Measurements from ENCODE around the gene FAM3B.

DNA sequence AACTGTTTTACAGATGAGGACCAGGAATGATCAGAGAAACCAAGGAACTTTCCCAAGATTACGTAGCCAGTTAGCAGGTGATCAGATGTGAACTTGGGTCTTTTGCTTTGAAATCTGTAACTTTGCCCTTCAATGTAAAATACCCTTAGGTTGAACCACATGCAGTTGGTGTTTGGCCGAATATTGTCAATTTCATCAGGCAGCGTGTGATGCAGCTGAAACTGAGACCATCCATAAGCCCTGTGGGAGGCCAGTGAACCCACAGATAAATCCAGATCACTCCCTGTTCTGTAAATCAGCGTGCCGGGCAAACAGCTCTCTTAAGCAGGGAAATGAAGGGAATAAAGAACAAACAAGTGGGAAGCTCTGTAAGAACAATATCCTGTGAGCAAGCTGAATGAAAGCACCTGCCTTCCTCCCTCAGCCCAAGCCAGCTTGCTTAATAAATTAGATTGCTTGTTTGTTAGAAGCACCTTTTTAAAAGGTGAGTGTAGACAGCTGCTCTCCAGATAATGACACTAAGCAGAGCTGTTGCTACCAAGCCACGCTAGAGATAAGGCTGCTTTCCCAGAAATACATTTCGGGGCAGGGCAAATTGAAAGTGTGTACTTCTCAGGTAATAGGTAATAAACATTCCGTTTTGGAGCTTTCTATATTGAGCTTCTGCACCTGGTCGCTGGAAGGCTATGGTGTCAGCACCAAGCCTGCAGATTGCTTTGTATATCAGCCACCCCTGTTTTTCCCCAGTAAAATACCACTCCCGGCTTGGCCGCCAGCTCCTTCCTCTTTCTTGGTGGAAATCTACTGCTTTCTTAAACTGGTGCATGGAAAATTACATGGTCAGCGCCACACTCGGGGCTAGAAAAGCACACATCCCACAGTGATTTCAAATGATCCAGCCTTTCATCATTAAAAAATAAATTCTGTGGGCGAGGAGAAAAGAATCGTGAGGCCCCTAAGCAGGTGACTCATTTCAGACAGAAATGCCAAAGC is 151.1 kb downstream of the ETS2 start:
- RAMPAGE, long total RNA = no peak
- RRBS = no CpG with 5 or more reads among the region's 15 CpGs

DNA sequence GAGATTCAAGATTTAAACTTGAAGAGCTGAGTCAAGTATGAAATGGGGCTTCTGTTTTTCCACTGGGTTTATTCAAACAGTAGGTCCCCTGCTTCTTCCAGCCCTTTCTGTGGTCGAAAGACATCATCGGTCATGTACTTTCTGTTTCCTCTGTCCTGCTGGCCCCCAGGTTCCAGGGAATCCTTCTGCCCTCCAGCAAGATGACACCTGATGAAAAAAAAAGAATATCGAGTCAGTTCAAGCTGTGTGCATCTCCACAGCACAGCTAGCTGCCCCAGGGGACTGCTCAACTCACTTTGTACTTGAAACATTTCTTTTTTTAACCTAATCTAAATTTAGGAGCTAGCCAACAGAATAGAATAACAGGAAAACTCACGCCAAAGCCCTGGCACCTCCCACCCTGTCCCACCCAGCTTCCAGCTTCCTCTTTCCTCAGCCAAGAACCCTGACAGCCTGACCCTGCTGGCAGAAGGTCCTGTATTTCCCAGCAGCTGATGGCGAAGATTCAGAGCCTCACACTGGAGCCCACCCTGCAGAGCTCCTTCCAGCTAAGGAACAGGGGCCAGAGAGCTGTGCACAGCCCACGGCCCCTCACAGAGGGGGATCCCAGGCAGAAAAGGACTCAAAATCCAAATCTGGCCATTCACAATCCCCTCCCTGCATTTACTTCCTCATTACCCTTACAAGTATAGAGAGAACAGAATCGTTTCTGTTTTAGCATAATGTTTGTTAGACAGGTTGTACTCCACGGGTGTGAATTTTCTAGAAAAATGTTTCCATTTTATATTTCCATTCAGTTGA is 176.5 kb downstream of the PSMG1 start:
- RAMPAGE, long total RNA = no peak
- RRBS = no CpG with 5 or more reads among the region's 8 CpGs

- RAMPAGE, long total RNA = no peak
- RRBS = no CpG with 5 or more reads among the region's 4 CpGs
Observed at GRCh38 chr21:39311281-39311480, 2.3 kb downstream of the BRWD1 start.

- RAMPAGE, long total RNA = no peak
- RRBS = 3% methylated on average over 2 of the region's 30 CpGs
Observed at GRCh38 chr21:39312936-39313151, 588 bp downstream of the BRWD1 start.

- RAMPAGE, long total RNA = no peak
- RRBS = no CpG with 5 or more reads among the region's 11 CpGs
Observed at GRCh38 chr21:39536000-39536446, 76.7 kb upstream of the B3GALT5 start.

- RAMPAGE, long total RNA = no peak
- RRBS = no CpG with 5 or more reads among the region's 2 CpGs
Observed at GRCh38 chr21:40684777-40685270, 162.1 kb downstream of the DSCAM start.

DNA sequence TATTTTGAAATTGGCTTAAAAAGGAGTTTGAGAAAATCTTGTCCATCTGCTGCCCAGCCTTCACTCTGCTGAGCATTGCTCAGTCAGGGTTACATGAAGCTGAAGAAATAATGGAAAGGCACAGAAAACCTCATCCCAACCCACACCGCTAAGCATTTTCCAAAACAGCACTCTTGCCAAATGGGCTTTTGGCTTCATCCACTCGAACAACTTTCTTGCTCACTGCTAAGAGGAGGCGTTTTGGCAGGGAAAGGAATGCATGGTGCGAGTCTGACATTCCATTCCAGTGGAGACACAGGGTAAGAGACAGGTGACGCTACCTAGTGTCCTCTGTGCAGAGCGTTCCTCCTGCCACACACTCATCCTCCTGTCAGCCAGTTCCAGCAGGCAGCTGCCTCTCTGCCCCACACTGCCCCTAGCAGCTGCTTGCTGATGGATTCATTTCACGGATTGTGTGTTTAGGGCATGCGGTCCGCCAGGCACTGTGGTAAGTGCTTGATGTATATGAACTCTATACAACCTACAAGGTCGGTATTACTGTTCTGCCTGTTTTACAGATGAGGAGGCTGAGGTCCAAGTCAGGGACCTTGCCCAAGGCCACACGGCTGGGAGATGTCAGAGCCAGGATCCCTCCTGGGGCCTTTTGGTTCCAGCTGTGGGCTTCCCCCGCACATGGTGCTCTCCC is 25.8 kb upstream of the BACE2 start:
- RAMPAGE, long total RNA = no peak
- RRBS = no CpG with 5 or more reads among the region's 12 CpGs

DNA sequence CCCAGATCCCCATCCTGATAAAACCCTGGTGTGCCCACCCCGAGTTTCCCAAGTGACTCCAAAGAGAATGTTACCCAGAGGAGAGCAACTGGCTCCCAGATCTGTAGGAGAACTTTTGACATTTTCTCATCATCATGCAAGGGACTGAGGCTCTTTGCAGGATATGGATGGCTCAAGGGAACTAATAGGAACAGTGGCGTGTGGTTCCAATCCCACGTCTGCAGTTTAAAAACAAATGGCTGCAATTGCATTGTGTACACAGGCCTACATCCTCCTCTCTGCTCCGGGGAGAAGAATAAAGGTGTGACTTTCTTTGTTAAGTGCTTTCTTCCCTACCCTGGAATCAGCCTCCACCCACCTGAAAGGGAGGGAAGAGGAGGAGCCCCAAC is 12.0 kb upstream of the BACE2 start:
- RAMPAGE, long total RNA = no peak
- RRBS = no CpG with 5 or more reads among the region's 4 CpGs

DNA sequence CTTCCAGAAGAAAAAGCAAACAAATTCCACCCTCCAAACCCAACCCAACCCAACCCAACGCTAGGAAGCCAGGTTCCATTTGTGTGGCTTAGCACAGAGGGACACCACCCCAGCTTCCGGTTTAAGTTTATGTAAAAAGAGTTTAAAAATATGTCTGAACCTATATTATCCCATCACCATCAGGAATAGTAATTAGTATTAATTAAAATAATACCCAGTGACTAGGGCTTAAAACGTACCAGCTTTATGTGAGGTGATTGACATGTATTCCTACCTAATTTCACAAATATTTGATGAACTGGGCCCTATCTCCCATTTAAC is 11.6 kb upstream of the BACE2 start:
- RAMPAGE, long total RNA = no peak
- RRBS = no CpG with 5 or more reads among the region's 3 CpGs

DNA sequence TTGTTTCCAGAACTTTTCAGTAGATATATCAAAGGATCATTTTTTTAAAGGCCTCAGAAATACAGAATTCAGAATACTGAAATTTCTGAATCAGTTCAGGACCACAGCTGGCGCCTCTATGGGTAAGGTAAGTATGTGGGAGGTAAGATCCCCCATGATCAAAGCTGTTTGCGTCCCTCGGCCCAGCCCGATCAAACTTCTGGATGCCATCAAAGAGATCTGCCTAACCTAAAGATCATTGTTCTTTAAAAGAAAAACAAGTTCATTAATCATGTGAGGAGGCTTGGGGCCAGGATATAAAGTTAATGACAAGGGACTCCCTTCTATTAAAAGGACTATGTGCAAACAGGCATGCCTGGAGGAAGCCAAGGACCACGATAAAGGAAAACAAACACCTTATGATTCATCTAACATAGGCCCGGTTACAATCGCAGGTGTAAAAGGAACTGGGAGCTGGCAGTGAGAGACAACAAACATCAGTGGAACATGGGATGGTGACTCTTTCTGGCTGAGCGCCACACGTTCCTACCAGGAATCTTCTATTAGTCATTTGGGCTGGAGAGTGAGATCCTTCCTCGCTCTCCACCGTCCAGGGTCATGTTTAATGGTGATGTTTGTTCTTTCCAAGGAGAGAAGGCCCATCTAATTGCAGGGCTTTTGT is 2.8 kb upstream of the BACE2 start:
- RAMPAGE, long total RNA = no peak
- RRBS = no CpG with 5 or more reads among the region's 11 CpGs

DNA sequence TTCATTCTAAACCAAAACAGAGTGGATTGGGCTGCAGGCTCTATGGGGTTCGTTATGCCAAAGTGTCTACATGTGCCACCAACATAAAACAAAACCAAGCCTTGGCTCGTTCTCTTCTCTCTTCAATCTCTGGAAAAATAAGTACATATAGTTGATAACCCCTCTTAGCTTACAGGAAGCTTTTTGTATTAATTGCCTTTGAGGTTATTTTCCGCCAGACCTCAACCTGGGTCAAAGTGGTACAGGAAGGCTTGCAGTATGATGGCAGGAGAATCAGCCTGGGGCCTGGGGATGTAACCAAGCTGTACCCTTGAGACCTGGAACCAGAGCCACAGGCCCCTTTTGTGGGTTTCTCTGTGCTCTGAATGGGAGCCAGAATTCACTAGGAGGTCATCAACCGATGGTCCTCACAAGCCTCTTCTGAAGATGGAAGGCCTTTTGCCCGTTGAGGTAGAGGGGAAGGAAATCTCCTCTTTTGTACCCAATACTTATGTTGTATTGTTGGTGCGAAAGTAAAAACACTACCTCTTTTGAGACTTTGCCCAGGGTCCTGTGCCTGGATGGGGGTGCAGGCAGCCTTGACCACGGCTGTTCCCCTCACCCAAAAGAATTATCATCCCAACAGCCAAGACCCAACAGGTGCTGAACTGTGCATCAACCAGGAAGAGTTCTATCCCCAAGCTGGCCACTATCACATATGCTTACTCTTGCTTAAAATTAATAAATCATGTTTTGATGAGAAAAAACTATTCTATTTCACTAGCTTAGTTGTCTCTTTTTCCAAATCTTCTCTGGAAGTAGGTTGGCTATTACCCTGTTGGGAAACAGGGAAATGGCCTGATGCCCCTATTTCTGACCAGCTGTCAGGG is 40.5 kb upstream of the FAM3B start:
- RAMPAGE, long total RNA = no peak
- RRBS = no CpG with 5 or more reads among the region's 7 CpGs

GRCh38 chr21:41316028-41317354 is at the start of gene FAM3B:
FAM3B (plus strand) TSS chr21:41316801.
- RAMPAGE, long total RNA = no peak
- RRBS = 5% methylated on average over 19 of the region's 75 CpGs

- RAMPAGE, long total RNA = no peak
- RRBS = no CpG with 5 or more reads among the region's 10 CpGs
Observed at GRCh38 chr21:41322046-41322636, 5.5 kb downstream of the FAM3B start.

DNA sequence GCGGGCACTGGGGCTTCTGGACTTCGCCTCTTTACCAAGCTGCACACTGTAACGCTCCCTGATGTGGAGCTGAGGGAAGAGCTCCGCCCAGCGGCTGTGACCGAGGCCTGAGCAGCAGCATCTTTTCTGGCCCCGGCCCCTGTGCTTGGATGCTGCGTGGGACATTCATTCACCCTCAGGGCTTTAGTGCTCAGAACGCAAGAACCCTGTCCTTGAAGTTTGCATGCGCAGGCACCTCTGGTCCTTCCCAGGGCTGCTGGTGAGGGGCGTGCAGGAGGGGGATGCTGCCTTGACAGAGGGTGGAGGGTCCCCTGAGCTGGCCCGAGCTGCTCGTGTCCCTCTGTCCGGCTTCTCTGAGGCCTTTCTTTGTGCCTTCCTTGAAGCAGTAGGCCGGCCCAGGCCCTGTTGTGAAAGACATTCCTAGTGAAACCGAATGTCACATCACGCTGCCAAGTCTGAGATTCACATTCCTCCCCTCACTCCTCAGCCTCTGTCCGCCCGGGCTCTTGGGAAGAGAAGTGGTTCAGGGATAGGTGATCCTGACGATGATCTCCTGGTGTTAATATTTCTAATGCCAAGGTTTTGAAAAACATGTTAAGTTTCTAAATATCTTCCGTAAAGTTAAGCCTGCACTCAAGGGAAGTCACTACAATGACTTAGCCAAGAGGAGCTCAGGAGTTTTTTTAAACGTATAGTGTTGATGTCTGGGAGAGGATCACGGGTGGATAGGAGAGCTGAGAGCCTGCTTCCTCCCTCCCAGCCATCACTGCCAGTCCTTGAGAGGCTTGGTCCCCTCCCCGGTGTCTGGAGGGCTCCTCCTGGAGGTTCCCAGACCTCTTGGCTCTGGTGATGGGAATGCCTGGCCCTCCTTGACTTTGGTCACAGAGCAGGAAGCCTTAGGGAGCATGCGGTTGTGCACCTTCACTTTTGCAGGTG is 1.2 kb upstream of the MX2 start:
- RAMPAGE, long total RNA = no peak
- RRBS = 15% methylated on average over 4 of the region's 25 CpGs

GRCh38 chr21:41598678-41599424 is 90.9 kb upstream of the TMPRSS2 start:
- RAMPAGE, long total RNA = no peak
- RRBS = no CpG with 5 or more reads among the region's 19 CpGs

DNA sequence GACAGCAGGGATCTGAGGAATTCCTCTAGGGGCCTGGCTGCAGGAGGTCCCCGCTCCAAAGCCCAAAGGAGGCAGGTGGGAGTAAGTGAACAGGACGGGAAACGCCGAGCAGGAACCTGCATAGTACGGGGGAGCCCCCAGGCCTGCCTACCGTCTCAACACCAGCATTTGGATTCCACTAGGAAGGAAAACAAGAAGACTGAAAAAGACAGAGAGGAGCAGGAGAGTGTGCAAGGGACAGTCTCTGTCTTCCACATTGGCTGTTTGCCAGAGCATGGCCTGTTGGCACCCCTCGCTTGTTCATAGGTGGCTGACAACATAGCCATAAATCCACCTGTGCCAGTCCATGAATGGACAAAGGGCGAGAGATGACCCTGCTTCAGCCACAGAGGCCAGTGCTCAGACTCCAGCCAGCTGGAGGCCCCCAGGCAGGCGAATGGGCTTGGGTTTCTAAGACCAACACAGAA is 60.7 kb downstream of the RIPK4 start:
- RAMPAGE, long total RNA = no peak
- RRBS = no CpG with 5 or more reads among the region's 9 CpGs

DNA sequence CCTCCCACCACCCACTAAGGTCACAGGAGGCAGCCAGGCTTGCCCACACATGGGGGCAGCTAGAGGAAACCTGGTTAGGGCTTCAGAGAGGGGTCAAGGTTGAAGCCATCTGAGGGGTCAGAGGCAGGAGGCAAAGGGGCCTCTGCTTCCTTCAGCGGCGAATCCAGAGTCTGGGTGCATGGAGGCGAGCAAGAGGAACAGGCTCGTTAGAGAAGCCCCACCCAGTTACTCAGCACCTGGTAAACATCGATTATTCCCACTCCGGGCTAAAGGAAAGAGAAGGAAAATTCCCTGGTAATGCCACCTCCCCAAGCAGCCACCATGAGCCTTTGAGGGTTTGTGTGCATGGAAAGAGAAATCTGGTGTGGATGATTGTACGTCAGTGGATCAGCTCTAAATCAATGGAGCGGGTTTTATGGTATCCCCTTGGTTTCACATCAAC is 36.9 kb downstream of the RIPK4 start:
- RAMPAGE, long total RNA = no peak
- RRBS = no CpG with 5 or more reads among the region's 8 CpGs

GRCh38 chr21:41767319-41767679 is 447 bp upstream of the RIPK4 start:
- RAMPAGE, long total RNA = no peak
- RRBS = no CpG with 5 or more reads among the region's 9 CpGs

- RAMPAGE, long total RNA = no peak
- RRBS = 3% methylated on average over 5 of the region's 29 CpGs
Observed at GRCh38 chr21:41778183-41778654, 11.4 kb upstream of the RIPK4 start.

GRCh38 chr21:41798446-41799057 is 31.7 kb upstream of the RIPK4 start:
- RAMPAGE, long total RNA = no peak
- RRBS = no CpG with 5 or more reads among the region's 17 CpGs

Data from cardiac muscle cell (in vitro differentiated cells and primary cell).